Temporal lobe (tissue), 2 donors: ENCODE measurements around a stretch of chr17.

DNA sequence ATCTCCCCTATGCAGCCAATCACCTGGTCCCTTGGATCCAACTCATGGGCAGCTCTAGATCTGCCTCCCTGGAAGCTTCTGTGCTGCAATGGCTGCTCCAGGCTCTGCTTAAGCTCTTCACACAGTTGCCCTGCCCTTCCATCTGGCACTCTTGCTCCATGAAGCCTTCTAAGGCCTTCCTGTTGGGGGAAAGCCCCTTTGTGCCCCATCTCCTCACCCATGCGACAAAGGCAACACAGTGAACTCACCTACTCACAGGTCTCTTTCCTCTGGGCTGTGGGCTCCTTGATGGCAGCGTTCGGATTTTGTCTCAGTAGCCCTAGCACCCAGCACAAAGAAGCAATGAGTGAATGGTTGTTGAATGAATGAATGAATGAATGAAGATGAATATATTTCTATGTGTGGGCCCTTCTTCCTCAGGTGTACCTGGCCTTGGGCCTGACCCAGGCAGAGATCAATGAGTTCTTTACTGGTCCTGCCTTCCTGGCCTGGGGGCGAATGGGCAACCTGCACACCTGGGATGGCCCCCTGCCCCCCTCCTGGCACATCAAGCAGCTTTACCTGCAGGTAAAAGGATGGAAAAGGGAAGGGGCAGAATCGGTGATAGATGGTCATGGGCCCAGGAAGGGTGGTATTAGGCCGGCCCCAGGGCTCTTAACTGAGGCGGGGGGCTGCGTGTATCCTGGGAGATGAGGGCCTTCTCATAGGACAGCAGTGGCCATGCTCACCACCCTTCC is 2.0 kb downstream of the NAGLU start:
- RAMPAGE, long total RNA = no peak

DNA sequence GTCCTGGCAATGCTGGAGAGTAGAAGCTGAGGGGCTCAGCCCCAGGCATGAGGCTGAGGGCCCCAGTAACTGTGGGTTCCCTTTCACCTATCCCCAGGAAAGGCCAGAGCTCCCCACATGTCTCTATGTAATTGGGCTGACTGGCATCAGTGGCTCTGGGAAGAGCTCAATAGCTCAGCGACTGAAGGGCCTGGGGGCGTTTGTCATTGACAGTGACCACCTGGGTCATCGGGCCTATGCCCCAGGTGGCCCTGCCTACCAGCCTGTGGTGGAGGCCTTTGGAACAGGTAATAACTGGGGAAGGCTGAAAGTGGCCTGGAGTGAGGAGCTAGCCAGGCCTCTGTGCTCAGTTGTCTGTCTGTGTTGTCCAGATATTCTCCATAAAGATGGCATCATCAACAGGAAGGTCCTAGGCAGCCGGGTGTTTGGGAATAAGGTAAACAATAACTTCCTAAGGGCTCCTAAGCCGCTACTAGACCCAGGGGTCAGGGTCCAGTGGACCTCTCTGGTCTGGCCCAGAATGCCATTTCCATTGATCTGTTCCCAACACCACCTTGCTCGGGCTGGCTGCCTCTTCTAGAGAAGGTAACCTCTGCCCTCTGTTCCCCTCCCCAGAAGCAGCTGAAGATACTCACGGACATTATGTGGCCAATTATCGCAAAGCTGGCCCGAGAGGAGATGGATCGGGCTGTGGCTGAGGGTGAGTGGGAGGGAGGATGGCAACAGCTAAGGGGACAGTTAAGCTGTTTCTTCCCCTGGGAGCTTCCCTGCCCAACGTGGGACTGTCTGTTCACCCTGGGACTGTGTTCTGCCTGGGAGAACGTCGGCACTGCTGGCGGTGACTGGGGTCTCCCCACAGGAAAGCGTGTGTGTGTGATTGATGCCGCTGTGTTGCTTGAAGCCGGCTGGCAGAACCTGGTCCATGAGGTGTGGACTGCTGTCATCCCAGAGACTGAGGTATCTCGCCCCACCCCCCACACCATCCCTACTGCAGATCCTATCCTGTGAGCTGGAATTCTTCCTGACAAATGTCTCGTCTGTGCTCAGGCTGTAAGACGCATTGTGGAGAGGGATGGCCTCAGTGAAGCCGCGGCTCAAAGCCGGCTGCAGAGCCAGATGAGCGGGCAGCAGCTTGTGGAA is 1.9 kb upstream of the MLX start:
- RAMPAGE, long total RNA = no peak

GRCh38 chr17:42572871-42573768 is 4.4 kb downstream of the PSMC3IP start:
- RAMPAGE, long total RNA = no peak

- RAMPAGE, long total RNA = no peak
Observed at GRCh38 chr17:42579272-42580450, 2.1 kb upstream of the PSMC3IP start.

- RAMPAGE, long total RNA = no peak
Observed at GRCh38 chr17:42669798-42670534, 6.8 kb downstream of the PLEKHH3 start.

DNA sequence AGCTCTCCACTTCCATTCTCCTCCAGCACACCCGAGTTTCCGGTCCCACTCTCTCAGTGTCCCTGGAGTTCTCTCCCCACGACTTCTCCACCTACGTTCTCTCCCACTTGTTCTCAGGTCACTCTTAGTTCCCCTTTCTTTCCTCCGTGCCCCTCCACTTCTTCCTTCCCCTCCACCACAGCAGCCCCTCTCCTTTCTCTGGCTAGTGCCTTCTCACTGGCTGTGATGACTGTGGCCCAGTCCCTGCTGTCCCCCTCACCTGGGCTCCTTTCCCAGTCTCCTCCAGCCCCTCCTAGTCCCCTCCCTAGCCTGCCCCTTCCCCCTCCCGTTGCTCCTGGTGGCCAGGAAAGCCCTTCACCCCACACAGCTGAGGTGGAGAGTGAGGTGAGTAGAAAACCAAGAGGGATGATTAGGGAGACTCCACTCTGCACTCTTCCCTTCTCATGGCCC is 3.5 kb downstream of the COA3 start:
- RAMPAGE, long total RNA = no peak

DNA sequence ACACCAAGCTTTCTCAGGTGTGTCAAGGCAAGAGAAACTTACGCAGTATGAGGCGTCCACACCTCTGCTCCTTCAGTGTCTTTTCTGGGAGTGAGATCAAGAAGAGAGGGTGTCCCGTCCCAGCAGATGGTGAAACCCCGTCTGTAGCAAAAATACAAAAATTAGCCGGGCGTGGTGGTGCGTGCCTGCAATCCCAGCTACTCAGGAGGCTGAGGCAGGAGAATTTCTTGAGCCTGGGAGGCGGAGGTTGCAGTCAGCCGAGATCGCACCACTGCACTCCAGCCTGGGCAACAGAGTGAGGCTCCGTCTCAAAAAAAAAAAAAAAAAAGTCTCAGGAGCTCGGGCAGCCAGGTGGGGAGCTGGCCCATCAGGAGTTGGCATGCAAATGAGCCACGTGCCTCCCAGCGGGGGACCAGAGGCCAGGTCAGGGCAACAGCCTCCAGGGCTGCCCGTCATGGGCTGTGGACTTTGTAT is 22.6 kb upstream of the G6PC1 start:
- RAMPAGE, long total RNA = no peak

- RAMPAGE, long total RNA = no peak
Observed at GRCh38 chr17:42886235-42886799, 14.3 kb upstream of the G6PC1 start.

- RAMPAGE, long total RNA = no peak
Observed at GRCh38 chr17:42895113-42895552, 5.5 kb upstream of the G6PC1 start.

DNA sequence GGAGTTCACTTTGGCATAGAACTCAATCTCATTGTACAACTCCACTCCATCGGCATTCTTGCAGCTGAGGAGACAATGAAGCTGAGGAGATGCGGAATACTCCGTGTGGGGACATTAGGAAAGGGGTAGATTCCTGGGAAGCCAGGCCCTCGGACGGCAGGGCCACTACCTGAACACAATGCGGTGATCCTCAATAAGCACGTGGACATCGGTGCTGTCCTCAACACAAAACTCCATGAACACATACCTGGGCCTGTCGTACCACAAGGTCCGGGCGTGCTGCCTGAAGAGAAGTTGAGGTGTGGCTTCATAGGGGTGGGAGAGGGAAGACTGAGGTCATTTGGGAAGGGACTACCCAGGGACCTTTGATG is 514 bp downstream of the PTGES3L start:
- RAMPAGE, long total RNA = no peak

DNA sequence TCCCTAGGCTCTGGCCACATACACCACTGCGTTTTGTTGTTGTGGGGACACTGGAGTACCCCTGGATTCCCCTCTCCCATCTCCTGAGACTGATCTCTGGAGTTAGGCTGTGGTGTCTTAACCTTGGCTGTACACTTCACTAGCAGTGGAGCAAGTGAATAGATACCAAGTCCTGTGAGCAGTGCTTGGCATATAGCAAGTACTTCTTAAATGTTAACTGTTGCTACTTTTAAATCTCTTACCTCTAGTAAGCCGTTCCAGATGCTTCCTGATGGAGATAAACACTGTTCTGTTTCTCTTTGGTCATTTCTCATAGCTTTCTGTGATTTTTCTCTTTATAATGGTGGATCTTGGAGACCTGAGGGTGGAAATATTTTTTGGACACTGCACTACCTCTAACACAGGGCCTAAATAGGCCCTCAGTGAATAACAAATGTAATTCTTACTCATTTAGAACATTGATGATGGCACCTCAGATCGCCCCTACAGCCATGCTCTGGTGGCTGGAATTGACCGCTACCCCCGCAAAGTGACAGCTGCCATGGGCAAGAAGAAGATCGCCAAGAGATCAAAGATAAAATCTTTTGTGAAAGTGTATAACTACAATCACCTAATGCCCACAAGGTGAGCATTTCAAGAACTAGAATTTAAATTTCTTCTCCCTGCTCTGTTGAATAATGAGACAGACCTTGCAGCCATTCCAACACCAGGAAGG is 1.4 kb downstream of the RPL27 start:
- RAMPAGE, long total RNA = no peak

GRCh38 chr17:43016225-43016552 is 6.0 kb downstream of the VAT1 start:
- RAMPAGE, long total RNA = no peak

DNA sequence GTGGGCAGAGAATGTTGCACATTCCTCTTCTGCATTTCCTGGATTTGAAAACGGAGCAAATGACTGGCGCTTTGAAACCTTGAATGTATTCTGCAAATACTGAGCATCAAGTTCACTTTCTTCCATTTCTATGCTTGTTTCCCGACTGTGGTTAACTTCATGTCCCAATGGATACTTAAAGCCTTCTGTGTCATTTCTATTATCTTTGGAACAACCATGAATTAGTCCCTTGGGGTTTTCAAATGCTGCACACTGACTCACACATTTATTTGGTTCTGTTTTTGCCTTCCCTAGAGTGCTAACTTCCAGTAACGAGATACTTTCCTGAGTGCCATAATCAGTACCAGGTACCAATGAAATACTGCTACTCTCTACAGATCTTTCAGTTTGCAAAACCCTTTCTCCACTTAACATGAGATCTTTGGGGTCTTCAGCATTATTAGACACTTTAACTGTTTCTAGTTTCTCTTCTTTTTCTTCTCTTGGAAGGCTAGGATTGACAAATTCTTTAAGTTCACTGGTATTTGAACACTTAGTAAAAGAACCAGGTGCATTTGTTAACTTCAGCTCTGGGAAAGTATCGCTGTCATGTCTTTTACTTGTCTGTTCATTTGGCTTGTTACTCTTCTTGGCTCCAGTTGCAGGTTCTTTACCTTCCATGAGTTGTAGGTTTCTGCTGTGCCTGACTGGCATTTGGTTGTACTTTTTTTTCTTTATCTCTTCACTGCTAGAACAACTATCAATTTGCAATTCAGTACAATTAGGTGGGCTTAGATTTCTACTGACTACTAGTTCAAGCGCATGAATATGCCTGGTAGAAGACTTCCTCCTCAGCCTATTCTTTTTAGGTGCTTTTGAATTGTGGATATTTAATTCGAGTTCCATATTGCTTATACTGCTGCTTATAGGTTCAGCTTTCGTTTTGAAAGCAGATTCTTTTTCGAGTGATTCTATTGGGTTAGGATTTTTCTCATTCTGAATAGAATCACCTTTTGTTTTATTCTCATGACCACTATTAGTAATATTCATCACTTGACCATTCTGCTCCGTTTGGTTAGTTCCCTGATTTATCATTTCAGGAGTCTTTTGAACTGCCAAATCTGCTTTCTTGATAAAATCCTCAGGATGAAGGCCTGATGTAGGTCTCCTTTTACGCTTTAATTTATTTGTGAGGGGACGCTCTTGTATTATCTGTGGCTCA is 31.9 kb downstream of the BRCA1 start:
- RAMPAGE, long total RNA = no peak

GRCh38 chr17:43125971-43126839 is 1.0 kb upstream of the BRCA1 start:
- RAMPAGE, long total RNA = no peak

DNA sequence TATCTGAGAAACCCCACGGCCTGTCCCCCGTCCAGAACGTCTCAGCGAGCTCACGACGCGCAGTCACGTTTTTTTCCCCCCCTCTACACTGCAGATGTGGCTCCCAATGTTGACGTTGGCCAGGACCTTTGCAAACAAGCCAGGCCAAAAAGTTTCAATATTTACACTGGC is 1.3 kb upstream of the NBR1 start:
- RAMPAGE, long total RNA = no peak

GRCh38 chr17:43290681-43290946 is 62.2 kb upstream of the CCDC200 start:
- RAMPAGE, long total RNA = no peak

DNA sequence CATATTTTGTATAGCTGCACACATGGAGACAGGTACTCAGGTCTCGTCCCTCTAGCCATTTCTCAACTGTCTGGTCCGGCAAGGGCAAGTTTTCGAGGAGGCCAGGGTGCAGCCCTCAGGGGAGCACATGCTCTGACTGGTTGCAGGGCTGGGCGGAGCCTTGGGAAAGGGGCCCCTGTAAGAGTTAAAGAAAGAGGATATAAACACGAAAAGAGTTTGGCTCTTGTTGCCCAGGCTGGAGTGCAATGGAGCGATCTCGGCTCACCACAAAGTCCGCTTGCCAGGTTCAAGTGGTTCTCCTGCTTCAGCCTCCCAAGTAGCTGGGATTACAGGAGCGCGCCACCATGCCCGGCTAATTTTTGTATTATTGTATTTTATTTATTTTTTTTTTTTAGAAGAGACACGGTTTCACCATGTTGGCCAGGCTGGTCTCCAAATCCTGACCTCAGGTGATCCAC is 36.5 kb upstream of the ARL4D start:
- RAMPAGE, long total RNA = no peak

- RAMPAGE, long total RNA = no peak
Observed at GRCh38 chr17:43393927-43394476, 4.8 kb upstream of the ARL4D start.

GRCh38 chr17:43444620-43445451 is 38.9 kb upstream of the DHX8 start:
- RAMPAGE, long total RNA = no peak

DNA sequence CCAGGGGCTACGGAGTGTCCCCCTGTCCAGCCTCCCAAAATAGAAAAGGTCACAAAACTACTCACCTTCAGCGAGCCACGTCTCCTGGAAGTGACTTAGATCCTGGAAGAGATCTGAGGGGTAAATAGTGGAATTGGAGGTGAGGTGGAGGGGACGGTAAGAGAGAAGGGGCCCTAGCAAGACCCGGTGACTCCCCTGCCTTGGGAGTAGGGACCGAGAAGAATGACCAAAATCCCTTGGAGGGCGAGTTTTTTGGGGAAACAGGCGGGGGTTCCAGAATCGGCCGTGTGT is 1.3 kb downstream of the ETV4 start:
- RAMPAGE, long total RNA = no peak